RPMI7951 (cell line): ENCODE results near the gene ZBED4.

GRCh38 chr22:47883433-47883882 lies 605.9 kb upstream of the TAFA5 start:
- RAMPAGE, long total RNA, result no peak

GRCh38 chr22:47918478-47919031 lies 570.8 kb upstream of the TAFA5 start:
- RAMPAGE, long total RNA, result no peak

GRCh38 chr22:48090530-48090853 lies 398.9 kb upstream of the TAFA5 start:
- RAMPAGE, long total RNA, result no peak

GRCh38 chr22:48225553-48225916 lies 263.8 kb upstream of the TAFA5 start:
- RAMPAGE, long total RNA, result no peak

DNA sequence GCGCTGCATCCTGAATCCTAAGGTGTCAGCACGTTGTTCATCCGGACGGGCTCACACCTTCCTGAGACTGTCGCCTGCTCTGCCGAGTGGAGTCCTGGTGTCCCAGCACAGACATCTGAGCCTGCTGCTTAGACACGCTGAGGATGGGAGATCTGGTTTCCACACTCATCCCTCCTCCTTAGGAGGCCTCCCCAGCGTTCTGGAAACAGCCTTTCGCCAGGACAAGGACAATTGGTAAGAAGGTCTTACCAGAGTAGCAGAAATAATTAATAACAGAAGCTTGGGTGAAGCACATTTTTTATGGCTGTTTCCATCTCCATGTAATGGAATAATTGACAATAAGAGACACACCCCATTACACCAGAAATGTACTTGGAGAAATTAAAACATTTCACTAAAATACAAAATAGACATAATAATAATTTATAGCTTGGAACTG lies 2.3 kb downstream of the TAFA5 start:
- RAMPAGE, long total RNA, result no peak

- RAMPAGE, long total RNA, result no peak
Observed at GRCh38 chr22:48587685-48588007, 98.3 kb downstream of the TAFA5 start.

DNA sequence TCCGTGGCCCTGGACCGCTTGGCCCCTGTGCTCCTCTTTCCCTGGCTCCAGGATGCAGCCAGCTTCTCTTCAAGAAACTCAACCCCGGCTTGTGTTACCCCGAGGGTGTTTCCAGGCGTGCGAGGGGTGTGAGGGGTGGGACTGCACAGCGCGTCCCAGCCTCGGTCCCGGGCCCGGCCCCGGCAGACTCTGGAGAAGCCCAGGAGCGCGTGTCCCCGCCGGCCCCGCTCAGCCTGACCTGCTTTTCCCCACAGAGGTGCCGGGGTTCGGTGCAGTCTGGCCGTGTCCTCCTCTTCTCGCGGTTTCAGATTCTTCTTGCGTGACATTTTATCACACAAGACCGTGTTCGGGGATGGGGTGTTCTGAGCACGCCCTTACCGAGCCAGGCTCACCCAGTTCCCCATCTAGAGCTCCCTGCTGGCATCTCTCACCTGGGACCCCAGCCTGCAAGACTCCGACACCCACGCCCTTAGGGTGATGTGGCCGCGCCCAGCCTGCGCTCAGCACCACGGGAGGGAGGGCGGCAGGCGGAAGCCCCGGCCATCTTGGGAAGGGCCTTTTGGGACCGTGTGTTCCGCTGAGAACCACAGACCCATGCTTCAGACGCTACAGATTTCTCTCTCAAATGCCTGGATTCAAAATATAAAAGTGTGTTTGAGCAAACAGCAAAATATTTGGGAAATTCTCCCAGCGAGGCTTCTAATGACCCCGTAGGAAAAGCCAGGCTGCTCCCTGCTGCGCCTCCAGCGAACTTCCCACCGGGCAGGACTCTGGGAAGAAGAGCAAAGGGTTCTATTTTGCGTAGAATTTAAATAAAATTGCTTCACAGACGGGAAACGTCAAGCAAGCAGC lies 562.8 kb downstream of the TAFA5 start:
- RAMPAGE, long total RNA, result no peak

DNA sequence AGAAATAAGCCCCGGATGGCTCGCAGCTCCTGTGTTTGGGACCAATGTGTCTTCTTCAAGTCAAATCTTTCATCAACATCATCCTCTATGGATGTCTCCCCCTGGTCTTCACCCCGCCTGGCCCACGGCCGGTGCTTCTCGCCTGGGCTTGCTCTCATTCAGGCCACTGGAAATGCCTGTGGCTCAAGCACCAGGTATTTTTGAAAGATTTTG lies 568.5 kb downstream of the TAFA5 start:
- RAMPAGE, long total RNA, result no peak

DNA sequence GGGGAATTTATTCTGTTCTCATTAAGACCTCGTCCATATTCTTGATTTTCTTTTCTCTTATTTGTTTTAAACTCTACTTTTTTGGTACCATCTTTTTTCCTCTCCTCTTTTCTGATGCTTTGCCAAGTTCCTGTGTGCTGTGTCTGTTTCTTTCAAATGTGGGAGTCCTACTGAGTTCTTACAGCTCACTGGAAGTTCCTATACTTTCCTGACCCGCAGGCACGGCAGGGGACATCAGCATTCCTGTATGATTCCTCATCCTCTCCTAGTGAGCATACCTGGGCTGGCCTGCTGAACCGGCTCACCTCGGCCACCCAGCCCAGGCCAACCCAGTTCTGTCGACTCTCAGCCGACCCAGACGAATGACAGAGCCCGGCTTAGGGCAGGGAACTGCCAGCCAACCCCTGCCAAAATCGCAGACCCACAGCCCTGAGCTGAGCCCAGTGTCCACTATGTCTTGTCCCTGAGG lies 339.8 kb downstream of the BRD1 start:
- RAMPAGE, long total RNA, result no peak

DNA sequence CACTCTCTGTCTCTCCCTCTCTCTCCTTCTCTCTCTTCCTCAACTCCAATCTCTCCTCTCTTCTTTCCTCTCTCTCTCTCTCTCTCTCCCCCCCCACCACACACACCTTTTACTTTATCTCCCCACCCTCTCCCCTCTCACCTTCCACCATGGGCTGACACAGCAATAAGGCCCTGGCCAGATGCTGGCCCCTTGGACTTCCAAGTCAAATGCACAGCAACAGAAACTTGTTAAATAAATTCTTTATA lies 222.3 kb downstream of the BRD1 start:
- RAMPAGE, long total RNA, result no peak

DNA sequence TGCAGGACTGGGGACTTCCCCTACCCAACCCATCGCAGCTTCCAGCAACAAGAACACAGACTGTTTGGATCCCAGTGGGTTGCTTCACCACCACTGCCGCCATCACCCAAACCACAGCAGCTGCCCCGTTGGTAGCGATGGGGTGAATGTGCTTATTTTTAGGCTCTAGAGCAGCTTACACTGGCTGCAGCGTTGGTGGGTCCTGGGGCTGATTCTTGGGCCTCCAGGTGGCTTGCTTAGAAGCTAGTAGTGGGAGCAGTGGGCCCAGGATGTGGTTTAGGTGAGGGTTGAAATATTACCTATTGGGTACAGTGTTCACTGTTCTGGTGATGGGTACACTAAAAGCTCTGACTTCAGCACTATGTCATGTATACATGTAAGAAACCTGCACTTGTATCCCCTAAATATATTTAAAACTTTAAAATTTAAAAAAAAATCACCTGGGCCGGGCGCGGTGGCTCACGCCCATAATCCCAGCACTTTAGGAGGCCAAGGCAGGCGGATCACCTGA lies 66.4 kb downstream of the BRD1 start:
- RAMPAGE, long total RNA, result no peak

DNA sequence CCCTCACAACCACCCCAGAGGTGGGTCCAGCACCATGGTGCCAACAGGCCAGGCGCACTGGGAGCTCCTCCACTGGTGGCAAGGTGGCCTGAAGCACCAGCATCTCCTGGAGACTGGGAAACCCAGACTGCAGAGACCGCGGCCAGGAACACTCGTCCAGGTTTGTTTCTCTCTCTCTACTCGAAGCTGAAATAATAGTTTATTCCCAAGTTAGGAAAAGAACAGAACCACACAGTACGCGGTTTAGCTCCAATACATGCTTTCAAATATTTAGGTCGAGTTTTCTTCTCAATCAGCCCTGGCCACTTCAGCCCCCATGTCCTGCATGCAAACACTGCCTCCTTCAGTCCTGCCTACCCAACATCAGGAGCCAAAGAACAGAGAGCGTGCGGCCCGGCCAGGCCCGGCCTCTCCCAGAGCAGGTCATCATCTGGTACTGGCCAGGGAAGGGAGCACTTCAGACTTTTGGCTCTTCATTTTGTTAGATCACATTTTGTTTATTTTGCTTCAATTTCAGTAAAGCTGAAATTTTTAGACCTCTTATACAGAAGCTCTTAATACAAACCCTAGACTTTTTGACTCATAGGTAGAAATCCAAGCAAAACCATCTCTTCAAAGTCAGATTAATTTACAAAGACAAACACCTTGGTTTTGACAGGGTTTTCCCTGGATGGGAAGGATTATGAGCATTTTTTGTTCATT lies 6.7 kb downstream of the BRD1 start:
- RAMPAGE, long total RNA, result no peak

DNA sequence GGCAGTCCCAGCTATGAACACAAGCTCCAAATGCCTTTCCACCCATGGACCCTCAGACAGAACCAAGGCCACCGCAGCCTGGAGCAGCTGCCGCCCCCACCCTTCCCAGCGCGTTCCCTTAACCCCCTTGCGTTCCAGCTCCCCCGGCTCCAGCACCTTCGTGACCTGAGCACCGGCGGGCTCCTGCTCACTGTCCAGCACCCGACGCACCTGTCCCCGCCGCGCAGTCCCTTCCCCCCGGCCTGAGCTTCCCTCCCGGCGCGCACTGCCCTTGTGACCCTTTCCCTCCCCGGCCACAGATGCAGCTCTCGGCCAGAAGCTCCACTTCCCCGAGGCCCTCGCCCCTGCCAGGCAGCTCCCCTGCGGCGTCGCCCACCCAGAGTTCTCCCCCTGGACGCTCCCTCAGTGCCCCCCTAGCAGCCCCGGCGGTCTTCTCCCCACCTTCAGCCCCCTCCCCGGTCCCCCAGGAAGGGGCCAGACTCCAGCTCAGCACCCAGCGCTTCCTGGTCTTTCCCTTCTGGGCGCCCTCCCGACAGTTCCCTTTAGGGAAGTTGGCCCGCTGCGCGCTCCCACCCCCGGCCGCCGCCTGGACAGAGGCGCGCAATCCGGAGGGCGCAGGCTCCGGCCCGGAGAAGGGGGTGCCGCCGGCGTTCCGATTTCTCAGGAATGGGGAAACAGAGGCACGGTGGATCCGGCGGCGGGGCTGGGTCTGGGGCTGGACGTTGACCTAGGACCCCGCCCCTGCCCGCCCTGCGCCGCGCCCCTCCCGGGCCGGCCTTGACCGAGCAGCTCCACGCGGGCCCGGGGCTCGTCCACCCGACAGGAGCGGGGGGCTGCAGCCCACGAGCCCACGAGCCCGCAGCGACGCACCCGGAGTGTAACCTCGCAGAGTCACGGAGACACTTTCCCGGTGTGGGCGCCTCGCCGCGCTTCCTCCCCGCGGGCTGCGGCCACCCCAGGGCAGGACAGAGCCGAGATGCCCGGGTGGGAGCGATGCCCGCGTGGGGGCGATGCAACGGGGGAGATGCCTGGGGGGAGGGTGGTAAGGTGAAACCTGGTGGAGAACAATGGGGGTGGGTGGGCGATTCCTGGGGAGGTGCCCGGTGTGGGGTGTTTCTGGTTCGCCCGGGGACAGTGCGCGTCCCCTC lies 5.3 kb upstream of the ZBED4 start:
- RAMPAGE, long total RNA, result no peak

- RAMPAGE, long total RNA, result no peak
Observed at GRCh38 chr22:49853741-49854857, at the start of gene ZBED4. Gene ZBED4 (plus strand): TSS chr22:49853844.

DNA sequence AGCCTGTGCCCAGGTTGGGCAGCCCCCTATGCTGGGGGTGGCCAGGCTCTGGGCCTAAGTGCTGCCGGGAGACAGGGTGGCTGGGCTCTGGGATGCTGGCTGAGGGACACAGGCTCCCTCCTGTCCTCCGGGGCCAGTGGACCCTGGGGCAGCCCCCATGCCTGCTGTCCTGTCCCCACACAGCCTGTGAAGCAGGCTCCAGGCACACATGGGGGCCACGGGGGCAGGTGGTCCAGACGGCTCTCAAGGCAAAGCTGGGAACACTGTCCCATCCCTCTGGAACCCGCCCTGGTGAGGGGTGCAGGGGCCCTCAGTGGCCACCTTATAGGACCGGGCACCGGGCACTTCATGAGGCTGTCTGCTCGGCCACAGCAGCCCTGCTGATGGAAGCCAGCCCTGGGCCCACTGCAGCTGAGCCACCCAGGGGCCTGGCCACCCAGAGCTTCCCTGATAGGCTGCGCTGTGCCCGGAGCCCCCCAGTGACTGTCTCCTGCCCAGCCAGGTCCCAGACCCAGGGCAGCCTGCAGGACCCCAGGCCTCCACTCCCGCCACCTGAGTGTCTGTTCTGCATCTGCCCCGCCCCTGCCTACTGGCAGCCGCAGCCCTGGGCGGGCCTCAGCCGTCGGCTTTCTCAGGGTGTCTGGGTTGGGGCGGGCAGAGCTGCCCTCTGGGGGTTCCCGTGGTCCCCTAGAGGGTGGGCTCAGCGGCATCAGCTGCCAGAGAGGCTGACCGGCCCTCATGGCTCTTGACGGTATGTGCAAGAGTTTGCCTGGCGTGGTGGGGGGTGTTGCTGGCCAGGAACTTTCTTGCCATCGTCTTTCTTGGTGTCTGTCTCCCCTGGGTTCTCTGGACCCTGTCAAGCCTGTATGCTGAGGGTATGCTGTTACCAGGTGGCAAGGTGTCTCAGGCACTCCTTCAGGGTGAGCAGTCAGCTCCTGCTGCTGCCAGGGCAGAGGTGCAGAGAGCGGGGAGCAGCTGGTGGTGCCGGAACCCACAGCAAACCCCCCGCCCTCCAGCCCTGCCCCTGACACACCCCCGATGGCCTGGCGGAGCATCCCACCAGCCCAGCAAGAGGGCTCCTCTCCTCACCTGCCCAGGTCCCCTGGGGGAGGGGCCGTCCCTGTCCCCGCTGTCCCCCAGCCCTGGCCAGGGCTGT lies 12.4 kb upstream of the PIM3 start:
- RAMPAGE, long total RNA, result no peak

DNA sequence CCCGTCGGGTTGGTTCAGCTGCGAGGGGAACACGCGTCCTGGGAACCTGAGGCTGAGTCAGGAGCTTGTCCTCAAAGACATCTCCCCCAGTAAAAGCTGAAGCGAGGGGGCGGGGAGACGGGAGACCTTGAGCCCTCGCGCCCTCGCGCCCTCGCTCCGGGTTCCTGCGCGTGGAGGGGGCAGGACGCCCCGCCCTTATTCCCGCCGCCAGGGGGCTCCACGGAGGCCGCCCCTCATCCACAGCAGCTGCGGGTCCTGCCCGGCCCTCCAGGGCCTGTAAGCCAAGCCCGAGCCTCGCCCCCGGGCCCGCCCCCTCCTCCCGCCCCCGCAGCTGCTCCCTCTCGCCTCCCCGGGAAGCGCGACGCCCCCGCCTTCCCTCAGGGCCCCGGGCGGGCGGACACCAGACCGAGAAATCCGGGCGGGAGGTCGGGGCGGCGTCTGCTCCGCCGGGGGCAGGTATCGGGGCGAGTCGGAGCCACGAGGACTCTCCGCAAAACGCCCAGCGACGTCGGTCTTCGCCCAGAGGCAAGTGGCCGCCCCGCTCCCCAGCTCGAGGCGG lies 22.8 kb downstream of the PIM3 start:
- RAMPAGE, long total RNA, result no peak

- RAMPAGE, long total RNA, result no peak
Observed at GRCh38 chr22:49996111-49996617, 16.4 kb downstream of the IL17REL start.

DNA sequence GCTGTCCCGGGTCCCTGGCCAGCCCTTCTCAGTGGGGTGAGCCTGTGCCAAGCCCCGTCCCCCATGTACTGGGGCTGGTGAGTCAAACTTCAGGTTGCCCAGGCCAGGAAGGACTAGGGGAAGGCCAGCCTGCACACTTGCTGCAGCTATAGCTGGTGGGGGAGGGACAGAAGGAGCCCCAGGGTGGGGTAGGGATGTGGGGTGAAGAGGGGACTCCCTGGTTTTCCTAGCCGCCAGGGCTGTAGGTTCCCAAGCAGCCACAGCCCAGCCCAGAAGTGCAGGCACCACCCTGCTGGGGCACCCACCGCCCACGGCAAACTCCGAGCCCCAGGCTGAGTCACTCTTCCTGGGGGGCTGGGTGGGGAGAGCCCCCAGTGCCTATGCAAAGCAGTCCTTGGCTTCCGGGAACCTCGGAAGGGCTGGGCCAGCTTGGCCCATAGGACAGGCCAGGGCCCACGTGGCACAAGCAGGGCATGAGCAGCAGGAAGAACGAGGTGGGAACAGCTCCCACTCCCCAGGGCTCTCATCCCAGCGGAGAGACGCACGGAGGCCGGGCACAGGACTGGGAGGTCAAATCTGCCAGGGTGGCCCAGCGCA lies 4.3 kb upstream of the IL17REL start:
- RAMPAGE, long total RNA, result no peak

DNA sequence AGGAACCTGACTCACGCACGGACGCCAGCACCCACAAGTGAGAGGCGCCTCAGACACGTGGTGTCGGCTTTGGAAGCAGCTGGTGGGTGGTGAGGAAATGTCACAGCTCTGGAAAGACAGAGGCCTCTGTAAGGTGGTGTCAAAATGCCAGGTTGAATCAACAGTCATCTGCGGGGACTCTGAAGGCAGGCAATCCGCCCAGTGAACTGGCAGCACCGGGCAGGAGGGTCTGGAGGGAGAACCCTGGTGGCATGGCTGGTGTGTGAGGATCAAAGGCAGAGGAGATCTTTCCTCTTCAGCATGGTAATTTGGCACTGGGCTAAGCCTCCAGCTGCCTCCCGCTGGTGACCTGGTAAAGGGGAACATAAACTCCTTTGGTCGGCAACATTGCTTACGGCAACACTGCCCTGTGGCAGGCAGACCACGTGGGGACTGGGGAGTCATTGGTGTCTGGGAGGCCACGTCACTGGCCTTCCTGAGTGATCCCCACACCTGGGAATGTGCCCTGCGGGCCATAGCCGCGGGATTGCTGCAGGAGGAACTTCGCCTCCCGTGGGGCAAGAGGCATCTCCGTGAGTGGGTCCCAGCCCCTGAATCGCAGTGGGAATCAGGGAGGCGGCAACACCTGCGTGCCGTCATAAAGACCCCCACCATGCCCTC lies 15.5 kb upstream of the IL17REL start:
- RAMPAGE, long total RNA, result no peak

DNA sequence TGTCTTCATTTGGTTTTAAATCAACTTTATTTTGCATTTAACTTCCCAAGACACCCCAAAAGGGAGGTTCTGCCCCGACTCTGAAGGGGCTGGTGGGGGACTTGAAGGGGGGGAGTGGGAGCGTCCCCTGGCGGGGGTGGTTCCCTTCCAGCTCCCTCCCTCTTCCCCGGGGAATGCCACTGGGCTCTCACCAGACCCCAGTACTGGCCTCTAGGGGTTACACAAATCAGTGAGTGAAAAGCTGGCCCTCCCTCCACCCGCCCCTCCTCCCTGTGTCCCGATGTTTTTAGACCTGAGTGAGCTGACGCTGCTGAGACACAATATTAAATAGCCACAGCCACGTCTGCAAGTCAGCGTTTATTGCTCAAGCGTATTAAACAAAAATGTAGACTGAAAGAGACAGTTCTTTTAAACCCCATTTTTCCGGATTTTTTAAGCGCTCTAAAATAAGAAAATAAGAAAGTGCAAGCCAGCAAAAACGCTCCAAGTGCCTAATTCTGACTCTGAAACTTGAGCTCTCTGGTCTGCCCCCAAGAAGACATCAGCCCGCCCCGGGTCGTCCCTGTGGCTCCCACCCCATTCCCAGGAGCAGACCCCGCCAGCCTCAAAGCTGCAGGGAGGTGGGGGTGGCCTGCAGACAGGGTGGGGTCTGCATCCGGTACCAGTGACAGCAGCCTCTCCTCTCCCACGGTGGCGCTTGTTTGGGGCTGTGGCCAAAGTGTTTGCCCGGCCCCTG lies 26.0 kb downstream of the MLC1 start:
- RAMPAGE, long total RNA, result no peak